Mesenchymal stem cell of the bone marrow (primary cell): ENCODE data around the genes KLKB1 and FRG1.

GRCh38 chr4:185542928-185543347 is 7.6 kb upstream of the PDLIM3 start:
- CAGE, long polyA plus RNA: no peak

DNA sequence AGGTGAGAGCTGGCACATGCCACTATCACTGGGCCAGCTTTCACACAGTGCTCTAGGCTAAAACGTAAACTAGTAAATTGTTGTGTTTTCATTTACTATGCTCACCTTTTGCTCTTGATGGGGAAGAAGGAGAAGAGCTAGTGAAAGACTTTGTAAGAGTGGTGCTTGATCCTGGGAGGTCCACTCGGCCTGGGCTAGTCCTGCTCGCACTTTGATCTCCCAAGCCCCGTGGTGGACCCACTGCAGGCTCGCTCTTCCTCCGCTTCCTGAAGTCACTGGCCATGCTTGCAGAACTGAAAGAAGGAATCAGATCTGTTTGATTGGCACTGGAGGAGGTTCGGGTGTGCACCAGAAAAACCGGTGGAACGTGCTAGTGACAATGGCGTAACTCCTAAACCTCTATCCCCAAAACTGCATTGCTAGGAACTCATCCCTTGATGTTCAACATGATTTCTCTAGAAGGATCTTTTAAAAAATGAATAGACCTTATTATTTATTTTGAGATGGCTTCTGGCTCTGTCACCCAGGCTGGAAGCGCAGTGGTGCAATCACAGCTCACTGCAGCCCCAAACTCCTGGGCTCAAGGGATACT is 91.5 kb upstream of the PDLIM3 start:
- CAGE, long polyA plus RNA: no peak

DNA sequence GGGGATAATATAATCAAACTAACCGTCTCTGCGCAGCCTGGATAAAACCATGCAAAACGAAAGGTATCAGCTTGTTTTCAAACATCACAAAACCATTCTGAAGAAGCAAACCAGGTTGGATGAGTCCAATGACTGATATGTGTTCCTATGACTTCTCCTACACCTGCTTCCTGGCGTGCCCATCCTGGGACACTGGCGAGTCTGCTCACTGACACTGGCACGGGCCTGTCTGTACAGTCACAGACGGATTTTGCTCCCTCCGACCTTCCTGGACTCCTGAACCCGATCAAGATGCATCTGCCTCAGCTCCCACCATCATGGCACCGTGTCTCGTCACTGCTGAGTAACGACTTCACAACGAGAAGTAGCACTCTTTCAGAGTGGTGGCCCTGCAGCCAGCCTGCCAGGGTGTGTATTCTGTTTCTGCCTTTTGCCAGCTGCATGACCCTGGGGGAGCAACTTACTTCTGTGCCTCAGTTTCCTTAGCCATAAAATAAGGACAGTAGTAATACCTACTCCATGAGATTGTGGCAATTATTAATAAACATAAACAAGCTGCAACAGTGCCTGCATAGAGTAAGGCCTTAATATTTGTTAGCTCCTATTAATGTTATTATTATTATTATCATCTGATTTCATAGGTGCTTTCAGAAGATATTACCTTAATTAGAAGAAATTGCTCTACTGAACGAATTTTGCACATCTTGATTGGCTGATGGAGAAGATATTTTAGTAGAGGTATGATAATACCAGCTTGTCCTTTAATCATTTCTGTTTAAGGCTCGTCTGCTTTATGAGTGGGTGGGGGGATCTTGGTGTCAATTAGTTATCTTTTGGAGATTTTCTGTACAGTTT is 136.6 kb downstream of the SORBS2 start:
- CAGE, long polyA plus RNA: no peak

DNA sequence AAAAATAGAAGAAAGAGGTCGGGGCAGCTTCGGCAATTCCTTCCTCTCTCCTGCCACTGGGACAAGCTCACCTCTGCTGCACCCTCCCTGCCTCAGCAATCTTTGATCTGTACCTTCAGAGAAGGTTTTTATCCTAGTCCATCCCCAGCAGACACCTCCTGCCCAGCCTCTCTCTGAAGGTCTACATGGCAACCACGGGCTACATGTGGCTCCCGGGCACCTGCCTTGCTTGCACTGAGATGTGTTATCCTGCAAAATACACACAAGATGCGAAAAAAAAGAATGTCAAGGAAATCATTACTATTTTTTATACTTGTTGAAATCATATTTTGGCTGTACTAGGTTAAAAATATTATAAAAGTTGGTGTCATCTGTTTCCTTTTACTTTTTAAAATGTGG is 16.7 kb downstream of the SORBS2 start:
- CAGE, long polyA plus RNA: no peak

DNA sequence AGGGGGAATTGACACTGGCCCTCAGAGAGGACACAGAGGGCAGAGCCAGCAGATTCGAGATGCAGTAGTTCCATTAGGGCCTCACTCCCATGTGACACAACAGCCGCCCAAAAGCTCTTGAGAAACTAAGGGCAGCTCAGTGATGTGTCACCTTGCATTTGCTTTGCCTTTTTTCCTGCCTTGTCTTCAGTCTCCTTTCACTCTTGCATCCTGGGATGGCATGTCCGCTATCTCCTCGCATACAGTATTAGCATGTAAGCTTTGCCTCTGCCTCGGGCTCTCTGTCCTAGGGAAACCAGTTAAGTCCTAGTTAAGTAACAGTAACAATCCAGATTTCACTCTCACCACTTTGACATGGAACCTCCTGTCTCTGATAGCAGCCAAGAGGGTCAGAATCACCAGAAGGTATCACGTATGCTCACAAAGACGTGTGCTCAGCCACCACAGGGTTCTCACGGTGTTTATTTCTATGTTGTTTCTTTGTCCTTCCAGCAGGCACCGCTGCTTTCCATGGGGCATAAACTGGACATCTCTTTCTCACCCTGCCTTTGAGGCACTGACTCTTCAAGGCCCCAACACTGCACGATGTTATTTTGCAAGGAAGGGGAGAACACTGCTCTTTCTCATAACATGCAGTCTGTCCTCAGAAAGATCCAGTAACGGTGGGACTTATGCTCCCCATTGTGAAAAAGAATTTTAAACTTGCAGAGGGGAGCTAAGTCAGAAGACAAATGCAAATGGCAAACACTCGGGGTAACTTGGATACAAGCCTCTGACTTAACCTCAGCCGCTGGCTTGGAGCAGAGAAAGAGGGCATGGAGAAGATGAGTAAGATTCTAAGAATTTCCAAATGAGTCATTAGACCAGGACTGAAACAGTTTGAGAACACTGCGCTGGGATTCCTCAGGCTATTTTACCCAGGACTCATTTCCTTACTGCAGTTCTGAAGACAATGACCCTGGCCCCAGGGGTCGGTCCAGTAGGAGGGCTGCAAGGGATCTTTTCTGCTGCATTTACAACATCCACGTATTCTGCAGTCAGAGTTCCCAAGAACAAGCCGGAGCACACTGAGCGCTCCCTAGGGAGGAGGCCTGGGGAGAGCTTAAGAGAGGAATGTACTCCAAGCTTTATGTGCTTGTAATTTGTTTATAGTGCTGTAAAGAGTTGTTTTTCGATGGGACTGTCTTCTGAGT is 26.9 kb upstream of the SORBS2 start:
- CAGE, long polyA plus RNA: no peak

DNA sequence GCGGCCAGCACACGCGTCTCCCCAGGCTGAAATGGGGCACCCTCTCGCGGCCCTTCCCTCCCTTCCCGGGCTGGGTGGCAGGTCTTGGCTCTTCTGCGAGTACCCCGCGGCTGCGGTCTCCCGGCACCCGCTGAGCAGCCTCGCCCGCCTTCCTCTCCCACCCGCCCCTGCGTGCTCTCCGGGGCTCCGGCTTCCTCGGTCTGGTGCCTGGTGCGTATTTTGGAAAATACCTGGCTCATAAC is 560 bp upstream of the CYP4V2 start:
- CAGE, long polyA plus RNA: no peak

- CAGE, long polyA plus RNA: no peak
Observed at GRCh38 chr4:186227115-186227648, at the start of gene KLKB1. TSS of gene KLKB1 (plus strand) at chr4:186227507.

DNA sequence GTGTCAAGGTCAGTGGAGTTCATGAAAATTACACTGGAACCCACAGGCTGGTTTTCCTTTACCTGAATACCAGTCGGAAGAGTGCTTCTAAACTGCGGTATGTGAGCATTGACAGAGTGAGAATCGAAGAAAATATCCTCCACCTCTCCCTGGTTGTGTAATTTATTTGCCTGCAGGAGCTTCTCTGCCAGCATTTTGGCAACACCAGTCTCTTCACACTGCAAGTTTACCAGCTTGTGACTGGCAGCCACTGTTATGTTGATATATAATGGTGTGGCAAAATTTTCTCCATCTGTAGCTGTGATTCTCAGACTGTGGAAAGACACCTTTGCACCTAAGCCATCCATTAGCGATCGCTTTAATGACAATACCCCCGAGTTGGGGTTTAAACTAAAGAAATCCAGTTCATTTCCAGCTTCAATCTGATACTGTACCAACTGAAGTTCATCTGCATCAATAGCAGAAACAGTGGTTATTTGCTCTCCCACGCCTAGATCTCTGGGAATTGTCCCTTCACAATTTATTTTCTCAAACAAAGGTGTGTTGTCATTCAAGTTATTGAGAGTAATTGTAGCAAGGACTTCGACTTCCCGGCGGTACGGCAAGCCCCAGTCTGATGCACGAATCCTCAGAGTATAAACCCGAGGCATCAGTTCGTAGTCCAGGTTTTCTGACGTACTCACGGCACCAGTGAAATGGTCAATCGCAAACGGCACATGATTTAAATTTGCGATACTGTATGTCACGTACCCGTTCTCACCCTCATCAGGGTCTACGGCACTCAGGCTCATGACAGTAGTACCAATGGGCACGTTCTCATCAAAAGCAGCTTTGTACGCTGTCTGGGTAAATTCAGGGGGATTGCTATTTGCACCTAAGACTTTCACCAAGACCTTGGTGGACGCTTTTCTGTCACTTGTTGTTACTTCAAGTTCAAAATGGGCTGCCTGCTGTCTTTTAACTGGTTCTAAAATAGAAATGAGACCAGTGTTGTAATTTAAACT is 15.8 kb downstream of the FAT1 start:
- CAGE, long polyA plus RNA: no peak

DNA sequence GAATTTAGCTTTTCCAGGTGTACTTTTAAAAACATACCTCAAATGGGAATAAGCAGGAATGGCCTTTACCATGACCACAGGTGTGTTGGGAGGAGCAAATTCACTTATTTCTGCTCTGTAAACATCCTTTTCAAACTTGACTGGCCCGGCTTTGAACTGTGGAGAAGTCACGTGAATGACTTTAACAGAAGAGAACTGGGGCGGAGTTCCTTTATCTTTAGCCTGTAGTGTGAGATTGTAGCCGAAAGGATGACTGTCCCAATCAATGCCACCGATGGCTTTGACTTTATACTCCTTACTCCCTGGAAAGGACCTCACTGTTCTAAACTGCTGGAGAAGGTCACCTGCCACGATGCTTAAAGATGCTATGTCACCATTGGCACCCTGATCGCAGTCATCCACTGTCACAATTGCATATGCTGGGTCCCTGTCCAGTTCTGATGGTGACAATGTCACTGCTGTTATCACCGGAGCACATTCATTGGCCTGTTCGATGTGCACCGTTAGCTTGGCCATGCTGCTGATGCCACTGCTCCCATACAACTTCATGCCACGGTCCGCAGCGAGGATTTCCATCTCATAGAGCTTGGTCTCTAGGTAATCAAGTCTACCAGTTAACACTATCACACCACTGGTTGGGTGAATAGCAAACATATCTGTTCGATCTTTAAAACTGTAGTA is 14.9 kb downstream of the FAT1 start:
- CAGE, long polyA plus RNA: no peak

DNA sequence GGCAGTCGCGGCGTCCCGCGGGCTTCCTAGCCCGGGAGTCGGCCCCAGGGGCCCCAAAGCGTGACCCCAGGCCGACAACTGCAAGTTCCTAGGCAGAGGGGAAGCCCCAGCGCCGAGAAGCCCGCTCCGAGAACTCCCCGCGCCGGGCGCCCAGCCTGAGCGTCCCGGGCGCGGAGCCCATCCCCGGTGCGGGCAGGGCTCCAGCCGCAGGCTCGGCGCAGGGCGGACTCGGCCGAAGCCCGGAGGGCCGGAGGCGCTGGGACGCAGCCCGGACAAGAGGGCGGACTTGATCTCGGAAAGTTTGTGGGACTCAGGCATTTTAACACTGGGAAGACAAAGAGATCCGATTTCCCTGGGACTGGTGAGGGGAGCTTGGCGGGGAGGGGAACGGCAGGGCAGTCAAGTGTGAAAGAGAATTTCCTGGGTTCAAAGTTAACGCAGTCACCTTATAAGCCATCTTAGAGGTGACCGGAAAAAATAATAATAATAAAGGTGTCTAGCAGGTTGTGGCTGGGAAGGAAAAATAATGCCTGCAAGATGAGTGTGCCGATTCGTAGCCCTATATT is 940 bp upstream of the FAT1 start:
- CAGE, long polyA plus RNA: no peak

- CAGE, long polyA plus RNA: no peak
Observed at GRCh38 chr4:186728643-186729263, 5.1 kb upstream of the FAT1 start.

GRCh38 chr4:186754725-186755723 is 31.4 kb upstream of the FAT1 start:
- CAGE, long polyA plus RNA: no peak

- CAGE, long polyA plus RNA: no peak
Observed at GRCh38 chr4:188656988-188657217, 517.7 kb downstream of the TRIML1 start.

GRCh38 chr4:189202242-189202541 is 738.5 kb upstream of the FRG1 start:
- CAGE, long polyA plus RNA: no peak

- CAGE, long polyA plus RNA: no peak
Observed at GRCh38 chr4:189739169-189739533, 201.5 kb upstream of the FRG1 start.

- CAGE, long polyA plus RNA: no peak
Observed at GRCh38 chr4:189810735-189811268, 129.9 kb upstream of the FRG1 start.

DNA sequence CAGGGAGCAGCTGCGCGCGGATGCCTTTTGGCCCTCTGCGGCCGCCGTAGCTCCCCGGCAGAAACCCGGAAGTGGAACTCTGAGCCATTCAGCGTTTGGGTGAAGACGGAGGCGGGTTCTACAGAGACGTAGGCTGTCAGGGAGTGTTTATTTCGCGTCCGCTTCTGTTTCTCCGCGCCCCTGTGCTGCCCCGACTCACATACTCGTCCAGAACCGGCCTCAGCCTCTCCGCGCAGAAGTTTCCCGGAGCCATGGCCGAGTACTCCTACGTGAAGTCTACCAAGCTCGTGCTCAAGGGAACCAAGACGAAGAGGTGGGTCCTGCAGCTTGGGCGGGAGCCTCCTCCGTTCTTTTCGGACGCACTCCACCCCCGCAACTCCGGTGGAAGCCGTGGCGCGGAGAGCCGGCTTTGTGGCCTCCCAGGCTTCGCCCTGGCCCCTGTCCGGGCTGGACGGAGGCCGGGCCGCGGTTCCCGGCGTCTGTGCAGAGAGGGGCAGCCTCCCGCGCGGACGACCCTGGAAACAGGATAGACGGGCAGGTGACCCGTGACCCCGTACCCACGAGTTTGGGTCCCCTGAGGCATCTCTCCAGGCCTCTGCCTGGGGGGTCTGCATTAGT is at the start of gene FRG1:
TSS of gene FRG1 (plus strand) at position 114 of the 618 bp plus-strand sequence.
- CAGE, long polyA plus RNA: no peak

DNA sequence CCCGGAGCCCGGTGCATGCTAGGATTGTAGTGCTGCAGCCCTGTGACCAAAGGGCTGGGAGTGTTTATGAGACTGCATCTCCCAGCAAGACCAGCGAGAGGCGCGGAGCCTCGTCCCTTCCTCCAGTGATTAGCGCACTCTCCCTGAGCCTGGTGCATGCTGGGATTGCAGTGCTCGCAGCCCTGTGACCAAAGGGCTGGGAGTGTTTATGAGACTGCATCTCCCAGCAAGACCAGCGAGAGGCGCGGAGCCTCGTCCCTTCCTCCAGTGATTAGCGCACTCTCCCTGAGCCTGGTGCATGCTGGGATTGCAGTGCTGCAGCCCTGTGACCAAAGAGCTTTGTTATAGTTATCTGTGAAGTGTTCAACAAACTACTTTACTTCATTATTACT is 22.7 kb upstream of the FRG2 start:
- CAGE, long polyA plus RNA: no peak